ENCODE results near the genes RHBG and LRRC71.

- PRO-cap, result no peak
Measured at GRCh38 chr1:156337148-156338137, 649 bp downstream of the CCT3 start.

DNA sequence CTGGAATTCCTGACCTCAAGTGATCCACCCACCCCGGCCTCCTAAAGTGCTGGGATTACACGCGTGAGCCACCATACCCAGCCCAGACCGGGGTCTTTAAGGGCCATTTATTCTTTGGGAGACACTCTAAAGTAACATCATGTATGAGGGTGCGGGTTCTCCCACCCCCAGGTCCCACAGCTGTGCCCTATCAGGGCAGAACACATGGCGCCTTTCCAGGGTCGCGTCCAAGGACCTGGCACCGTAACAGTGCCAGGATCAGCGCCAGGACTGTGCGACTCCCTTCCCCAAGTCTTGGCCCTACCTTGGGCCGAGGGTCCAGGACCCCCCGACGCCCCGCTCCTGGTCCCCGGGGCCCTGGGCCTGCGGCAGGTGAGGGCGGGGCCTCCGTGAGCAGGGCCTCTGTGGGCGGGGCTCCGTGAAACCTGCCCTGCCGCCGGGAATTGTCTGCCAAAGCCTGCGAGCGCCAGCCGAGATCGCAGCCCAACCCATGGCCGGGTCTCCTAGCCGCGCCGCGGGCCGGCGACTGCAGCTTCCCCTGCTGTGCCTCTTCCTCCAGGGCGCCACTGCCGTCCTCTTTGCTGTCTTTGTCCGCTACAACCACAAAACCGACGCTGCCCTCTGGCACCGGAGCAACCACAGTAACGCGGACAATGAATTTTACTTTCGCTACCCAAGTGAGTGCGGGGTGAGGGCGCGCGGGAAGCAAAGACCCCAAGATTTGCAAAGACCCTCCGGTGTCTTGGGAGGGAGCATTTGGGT is at the start of gene RHBG:
TSS of gene RHBG (plus strand) at position 452 of the 762 bp plus-strand sequence.
- PRO-cap, result no peak

DNA sequence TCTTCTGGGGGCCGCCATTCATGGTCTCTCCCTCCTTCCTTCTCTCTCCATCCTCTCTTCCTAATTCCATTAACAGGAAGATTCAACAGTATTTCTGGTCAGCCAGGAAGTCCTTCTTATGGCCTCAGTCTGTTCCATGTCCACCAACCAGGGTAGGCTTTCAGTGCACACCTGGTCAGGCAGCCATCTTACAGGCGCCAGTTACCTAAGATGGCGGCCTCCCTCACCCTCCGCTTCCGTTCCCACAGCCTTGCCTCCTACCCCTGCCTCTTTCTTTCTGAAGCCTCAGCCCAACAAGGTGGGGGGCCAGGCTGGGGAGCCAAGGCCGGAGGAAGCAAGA is 43.5 kb downstream of the RHBG start:
- PRO-cap, result no peak

DNA sequence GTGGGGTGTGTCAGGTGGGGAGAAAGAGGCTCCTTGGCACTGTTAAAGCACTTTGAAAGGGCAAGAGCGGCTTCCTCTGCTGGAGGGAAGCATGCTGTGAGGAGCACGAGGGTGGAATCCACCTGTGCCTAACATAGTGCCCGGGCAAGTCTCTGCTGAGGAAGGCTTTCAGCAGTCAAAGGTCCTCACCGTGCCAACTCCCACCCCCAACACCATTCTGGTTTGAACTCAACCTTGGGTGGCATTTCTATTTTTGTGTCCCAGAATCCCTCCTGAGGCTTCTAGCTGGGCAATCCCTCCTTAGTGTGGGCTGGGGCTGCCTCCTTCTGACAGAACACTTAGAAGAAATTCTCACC is 37.4 kb downstream of the MEF2D start:
- PRO-cap, result no peak

DNA sequence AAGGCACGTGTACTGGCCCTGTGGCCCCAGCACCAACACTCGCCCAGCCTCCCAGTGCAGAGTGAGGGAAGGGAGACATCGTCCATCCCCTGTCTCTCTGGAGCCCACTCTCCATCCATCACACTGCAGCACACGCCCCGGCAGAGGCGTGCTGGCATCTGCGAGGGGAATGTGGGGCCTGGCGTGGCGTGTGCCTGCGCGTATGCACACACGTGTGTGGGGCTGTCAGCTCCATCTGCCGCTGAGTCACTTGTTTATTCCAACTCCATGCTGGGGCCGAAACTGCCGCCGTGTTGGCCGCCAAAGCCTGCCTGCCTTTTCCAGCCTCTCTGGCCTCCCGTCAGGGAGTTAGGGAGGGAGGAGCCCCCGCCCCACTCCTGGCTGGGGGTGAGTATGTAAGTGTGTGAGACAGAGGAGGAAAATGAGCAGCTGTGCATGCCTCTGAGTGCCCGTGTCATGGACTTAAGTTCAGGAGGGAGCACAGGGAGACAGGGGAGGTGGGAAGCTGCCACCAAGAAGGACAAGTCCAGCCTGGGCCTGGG is 25.0 kb downstream of the MEF2D start:
- PRO-cap, result bidirectional peak, plus-strand start at position 406 of the sequence, minus-strand start at position 160 of the sequence

DNA sequence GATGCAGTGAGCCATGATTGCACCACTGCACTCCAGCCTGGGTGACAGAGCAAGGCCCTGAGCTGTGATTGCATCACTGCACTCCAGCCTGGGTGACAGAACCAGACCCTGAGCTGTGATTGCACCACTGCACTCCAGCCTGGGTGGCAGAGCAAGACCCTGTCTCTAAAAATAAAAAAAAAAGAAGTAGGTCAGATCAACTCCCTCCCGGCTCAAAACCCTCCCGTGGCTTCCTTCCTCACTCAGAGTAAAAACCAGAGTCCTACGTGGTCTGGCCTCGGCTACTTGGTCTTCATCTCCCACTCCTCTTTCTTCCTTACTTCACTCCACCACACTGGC is 19.4 kb downstream of the IQGAP3 start:
- PRO-cap, result unidirectional peak, plus-strand start at position 245 of the sequence

- PRO-cap, result bidirectional peak, plus-strand start at chr1:156601713, minus-strand start at chr1:156601479
Measured at GRCh38 chr1:156601349-156602249, 10.0 kb downstream of the NAXE start.

GRCh38 chr1:156651239-156651620 is 9.3 kb downstream of the BCAN start:
- PRO-cap, result no peak

- PRO-cap, result no peak
Measured at GRCh38 chr1:156669671-156670018, 7.6 kb downstream of the NES start.

DNA sequence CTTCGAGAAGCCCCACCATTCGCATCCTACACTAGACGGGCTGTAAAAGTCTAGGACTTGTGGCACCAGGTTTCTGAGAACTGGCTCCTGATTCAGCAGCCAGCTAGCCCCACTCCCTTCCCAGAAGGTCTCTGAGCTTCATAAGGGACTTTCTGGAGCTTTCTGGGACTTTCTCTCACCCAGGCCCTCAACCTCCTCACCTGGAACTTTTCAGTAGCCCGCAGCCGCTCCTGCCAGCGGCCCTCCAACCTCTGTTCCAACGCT is 993 bp downstream of the NES start:
- PRO-cap, result no peak

DNA sequence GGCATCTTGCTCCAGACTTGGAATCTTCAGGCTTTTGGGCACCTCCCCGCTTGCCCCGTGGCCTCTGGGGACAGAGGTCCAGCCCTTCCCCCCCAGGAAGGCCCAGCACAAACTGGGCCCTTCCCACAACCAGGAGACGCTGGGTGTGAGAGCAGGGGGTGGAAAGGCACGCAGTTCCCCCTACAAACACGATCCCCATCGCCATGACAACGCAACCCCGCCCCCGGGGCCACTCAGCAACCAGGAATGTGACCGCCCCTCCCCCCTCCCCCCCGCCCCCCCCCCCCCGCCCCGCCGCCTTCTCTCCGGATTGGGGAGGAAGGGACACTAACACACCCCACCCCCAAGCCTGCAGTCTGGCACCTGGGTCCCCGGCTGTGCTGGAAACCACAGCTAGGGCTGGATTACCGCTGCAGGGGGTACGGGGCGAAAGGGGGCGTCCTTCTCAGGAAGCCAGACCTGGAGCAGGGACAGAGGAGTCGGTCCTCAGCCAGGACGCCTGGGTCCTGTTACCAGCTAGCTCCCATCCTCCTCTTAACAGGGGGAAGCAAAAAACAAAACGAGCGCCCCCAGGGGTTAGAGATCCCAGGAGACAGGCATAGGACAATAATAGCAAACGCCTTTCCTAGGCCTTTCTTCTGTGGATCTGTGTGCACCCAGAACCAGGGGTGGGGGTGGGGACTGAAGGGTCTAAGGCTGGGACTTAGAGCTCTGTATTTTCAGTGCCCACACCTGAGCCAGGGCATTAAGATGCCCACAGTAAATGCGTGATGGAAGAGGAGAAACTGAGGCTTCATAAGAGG is 4.3 kb downstream of the HDGF start:
- PRO-cap, result bidirectional peak, plus-strand start at position 132 of the sequence, minus-strand start at position 147 of the sequence; bidirectional peak, plus-strand start at position 354 of the sequence, minus-strand start at position 200 of the sequence

GRCh38 chr1:156794344-156794975 is 22.2 kb downstream of the SH2D2A start:
- PRO-cap, result no peak

- PRO-cap, result no peak
Measured at GRCh38 chr1:156845229-156845564, 13.7 kb downstream of the INSRR start.

DNA sequence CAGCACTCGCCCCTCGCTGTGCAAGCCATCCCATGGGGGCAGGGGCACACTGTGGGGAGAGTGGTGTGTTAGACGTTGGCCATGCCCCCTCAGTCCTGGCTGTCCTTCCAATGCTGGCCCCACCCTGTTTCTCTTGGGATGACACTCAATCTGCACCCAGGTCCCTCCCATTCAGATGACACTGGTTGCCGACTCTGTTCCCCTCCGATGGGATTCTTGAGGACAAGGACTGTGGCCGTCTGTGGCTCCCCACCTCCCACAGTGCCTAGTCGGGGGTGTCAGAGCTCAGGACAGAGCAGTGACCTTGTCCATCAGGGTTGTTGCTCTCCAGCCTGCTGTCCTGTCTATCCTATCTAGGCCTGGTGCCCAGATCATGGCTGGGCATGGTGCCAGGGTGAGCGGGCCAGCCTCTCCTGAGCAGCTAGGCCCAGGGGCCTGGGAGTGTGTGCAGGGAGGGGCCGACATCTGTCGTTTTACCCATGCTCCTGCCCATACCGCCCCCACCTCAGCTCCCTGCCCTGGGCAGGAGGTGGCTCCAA is 6.7 kb downstream of the INSRR start:
- PRO-cap, result no peak

GRCh38 chr1:156920169-156921184 is at the start of gene LRRC71:
TSS of gene LRRC71 (plus strand) at chr1:156920632.
- PRO-cap, result no peak

DNA sequence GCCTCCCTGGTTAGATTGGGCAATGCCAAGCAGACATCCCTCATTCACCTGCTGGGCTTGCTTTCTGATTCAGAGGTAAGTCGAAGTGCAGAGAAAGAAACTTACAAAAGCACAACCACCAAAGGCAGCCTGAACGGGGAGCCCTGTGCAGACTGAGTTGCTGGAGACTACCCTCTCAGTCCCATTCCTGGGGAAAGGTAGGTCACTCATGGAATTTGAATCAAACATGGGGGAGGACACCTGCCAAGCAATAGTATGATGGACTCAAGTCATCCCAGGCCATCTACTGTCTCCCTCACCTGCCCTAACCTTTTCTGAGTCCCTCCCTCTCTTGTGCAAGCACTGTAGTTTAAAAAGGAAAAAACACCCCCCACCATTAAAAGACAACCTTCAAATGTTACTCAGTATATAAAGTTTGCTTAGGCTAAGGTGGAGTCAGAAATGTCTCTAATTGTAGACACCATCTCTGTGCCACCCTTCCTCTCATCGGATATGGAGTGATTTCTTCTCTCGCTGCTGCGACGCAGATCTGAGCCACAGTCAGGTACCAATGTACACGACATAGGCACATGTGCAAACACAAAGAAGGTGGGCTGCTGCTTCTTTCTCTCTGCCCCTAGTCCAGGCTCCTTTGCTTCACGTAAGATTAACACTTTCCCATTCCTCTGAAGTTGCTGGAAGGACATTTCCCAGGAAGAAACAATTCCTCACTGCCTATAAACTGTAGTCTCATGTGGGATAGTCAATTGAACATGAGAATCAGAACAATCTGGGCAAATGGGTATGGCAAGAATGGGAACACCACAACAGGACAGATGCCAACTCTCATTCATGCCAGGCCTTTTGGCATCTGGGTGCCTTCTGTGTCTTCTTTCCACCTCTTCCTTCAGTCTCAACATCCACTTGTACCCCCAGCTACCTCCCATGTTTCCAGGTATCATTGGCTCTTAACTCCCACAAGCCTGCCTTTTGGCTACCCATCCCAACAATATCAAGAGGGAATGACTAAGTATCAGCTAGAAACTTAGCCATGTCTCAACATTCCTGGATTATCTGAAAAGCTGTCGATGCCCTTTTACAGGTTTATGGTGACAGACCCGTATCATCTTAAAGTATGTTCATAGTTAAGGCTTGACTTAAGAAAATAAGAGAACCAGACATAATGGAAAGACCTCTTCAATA is 15.1 kb downstream of the ETV3 start:
- PRO-cap, result no peak

DNA sequence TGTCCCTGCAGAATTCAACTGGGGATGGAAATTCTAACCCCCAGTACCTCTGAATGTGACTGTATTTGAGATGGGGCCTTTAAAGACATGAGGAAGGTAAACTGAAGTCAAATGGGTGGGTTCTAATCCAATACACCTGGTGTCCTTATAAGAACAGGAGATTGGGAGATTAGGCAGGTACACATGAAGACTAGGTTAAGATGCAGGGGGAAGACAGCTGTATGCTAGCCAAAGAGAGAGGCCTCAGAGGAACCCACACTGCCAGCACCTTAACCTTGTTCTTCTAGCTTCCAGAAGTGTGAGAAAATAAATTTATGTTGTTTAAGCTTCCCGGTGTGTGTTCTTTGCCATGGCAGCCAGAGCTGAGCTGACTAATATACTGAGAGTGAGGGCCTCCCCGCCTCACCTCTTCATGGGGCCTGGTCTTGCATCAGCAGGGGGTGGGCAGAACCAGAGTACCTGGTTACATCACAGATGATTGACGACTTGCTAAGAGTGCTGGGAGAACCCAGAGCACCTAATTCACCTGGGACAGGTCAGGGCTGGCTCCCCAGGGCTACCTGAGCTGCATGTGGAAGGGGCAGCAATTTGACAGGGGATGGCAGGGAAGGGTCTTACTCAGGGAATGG is 60.3 kb upstream of the ETV3 start:
- PRO-cap, result no peak

- PRO-cap, result no peak
Measured at GRCh38 chr1:157240587-157240815, 102.3 kb upstream of the ETV3 start.

- PRO-cap, result no peak
Measured at GRCh38 chr1:157273363-157274011, 135.3 kb upstream of the ETV3 start.

DNA sequence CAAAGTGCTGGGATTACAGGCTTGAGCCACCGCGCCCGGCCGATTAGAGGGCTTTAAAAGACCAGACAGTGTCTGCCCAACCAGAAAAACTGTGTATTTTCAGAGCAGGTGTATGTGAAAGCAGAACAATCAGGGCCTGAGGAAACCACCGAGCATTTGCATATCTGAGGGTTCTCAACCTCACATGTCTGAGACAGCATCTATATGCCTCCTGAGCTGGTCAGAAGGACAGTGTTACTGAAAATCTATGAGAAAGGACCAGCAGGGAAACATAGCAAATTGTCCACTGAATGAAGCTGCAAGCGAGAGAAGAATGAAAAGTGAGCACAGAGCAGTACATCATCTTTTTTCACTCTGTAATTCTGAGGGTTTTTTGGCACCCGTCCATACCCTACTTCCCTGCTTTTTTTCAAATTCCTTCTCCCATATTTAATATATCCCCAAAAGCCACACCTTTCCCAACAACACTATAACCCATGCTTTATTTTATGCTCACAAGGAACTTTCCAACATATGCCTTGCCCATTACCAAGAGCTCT is 26.4 kb upstream of the FCRL3 start:
- PRO-cap, result no peak

Data from right common carotid artery plus branches (tissue), 1 donor.